Panc1 (cell line): ENCODE results near the genes AK5 and IFI44L.

- RRBS, 2 experiments: 61 to 65% methylated on average over 2 of the region's 4 CpGs
These were observed 91.4 kb downstream of the ST6GALNAC5 start for GRCh38 chr1:76958499-76959203.

DNA sequence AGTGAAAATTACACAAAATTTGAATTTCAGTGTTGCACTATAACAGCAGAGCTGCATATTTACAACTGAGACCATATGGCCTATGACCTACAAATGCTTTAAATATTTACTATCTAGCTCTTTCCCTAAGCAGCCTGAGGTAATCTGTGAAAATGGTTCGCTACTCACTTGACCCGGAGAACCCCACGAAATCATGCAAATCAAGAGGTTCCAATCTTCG, 90.4 kb downstream of the PIGK start:
- RRBS, 2 experiments: no CpG with 5 or more reads among the region's 4 CpGs

DNA sequence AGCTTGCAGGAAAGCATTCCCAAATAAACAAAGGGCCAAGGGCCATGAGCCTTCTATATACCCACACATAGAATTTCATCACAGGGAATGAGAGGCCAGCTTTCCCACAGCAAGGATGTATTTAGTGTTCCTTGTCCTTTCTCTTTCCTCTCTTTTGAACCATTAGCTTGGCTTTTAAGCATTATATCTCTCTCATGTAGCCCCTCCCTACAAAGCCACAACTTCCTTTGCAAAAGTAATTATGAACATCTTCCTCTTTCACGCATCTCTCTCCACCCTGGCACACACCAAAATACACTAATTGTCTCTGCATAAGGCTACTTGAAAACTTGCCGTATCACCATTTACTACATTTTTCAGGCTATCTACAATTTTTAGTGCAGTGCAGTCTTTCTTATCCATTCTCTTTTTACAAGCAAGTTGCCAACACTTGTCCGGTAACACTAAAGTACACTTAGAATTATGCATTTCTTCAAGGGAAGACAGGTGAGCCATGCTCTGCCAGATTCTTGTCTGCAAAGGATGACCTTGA, 1.8 kb upstream of the AK5 start:
- RRBS, 2 experiments: no CpG with 5 or more reads among the region's 3 CpGs

DNA sequence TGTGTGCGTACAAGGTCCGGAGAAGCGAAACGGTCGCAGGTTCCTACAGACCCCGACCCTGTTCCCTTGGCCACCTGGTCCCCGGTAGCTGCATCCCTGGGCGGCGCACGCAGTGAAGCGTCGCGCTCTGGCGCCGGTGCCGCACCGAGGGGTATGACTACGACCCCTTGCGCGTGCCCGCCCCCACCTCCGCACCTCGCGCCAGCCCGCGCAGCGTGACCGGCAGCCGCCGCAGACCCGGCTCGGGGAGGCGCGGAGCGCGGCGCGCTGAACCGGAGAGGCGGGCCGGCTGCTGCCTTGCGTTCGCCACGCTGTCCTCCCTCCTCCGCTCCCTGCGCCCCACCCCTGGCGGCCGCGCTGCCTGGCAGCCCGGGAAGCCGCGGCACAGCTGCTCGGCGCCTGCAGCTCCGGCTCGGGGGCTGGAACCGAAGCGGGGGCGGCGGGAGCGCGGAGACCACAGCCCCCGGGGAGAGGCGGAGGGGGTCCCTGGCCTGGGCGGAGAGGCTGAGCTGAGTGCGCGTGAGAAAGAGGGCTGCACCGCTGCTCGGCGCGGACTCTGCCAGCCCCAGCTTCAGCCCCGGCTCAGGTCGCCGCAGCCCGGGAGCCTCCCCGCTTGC, at the start of gene AK5:
TSS of gene AK5 (plus strand) at position 348 of the 617 bp plus-strand sequence.
- RRBS, 2 experiments: 6 to 9% methylated on average over 56 to 62 of the region's 76 CpGs

DNA sequence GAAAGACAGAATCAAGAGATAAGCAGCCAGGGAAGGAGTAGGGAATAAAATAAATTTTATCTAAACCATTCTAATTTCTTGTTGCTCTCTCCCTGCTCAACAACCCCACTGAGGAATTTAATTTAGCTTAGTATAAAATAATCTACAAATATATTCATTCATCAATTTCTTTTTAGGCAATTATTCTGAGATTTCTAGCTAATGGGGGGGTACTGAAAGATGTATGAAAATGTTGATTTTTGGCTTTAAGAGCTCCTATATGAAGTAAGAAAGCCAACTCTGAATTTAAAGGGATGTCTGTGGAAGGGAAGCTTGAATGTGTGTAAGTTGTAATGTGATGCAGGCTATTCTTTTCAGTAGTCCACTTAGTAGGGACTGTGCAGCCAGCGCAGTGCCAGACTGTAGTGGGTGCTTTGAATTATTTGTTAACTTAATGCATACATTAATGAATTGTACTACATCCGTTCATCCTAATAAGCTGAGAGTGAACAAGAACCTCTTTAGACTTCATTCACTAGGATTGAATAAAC, 72.4 kb downstream of the AK5 start:
- RRBS, 2 experiments: no CpG with 5 or more reads among the region's 2 CpGs

DNA sequence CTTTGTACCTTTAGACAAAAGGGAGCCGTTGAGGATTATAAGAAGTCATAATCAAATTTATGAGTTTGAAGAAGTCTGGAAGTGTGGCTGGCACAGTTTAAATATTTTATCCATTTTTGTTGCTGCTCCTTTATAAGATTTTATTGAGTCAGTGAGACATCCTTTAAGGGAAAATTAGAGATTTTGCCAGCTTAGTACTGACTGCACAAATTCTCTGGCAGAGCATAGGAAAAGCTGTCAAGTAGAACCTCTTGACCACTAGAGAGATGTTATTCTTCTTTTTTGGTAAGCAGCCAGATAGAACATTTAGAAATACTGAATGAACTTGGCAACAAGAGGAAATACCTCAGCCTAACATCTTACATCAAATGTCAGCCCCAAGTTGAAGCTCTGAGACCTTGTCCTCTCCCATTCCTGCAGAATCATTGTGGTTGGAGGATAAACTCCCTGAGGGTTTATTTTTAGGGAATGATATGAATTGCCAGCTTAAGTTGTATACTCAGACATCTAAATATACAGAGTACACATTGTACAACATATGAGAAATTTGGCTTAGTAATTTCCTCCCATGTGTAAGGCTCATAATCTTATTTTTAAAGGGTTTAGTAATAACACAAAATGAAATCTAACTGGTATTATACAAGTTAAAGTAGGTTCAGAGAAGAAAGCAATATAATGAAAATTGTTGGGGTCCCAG, 53.5 kb downstream of the MIGA1 start:
- RRBS, 2 experiments: no CpG with 5 or more reads among the region's 1 CpG

GRCh38 chr1:77942794-77943167, 36.1 kb downstream of the FUBP1 start:
- RRBS, 2 experiments: no CpG with 5 or more reads among the region's 2 CpGs

DNA sequence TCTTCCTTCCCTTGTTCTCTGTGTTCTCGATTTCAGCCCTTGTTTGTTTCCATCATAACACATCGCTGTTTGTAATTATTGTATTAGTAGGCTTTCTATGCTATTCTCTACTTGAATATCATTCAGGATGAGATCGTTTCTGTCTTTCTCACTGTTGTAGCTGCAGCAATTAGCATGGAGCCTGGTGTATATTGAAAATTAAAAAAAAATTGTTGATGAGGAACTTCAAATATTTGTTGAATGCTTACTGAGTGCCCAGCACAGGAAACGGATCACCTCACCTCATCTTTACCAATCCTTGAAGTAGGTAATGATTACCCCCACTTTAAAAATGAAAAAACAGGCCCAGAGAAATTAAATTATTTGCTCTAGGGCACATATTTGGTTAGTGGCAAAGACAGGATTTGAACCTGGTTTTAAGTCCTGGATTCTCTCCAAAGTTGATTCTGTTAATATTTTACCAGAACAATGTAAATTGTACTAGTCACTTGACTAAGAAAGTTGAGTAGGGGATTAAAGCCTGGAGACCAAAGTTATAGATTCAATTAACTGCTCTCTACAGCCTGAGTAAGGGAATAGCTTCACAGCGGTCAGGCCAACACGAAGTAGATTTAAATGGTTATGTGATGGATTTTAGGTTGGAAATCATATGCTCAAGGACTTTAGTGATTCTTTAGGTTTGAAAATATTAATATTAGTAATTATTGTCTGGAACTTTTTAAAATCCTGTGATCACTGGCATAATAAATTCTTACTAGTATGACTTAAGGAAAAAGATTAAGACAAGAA, 97.9 kb downstream of the GIPC2 start:
- RRBS, 2 experiments: no CpG with 5 or more reads among the region's 6 CpGs

DNA sequence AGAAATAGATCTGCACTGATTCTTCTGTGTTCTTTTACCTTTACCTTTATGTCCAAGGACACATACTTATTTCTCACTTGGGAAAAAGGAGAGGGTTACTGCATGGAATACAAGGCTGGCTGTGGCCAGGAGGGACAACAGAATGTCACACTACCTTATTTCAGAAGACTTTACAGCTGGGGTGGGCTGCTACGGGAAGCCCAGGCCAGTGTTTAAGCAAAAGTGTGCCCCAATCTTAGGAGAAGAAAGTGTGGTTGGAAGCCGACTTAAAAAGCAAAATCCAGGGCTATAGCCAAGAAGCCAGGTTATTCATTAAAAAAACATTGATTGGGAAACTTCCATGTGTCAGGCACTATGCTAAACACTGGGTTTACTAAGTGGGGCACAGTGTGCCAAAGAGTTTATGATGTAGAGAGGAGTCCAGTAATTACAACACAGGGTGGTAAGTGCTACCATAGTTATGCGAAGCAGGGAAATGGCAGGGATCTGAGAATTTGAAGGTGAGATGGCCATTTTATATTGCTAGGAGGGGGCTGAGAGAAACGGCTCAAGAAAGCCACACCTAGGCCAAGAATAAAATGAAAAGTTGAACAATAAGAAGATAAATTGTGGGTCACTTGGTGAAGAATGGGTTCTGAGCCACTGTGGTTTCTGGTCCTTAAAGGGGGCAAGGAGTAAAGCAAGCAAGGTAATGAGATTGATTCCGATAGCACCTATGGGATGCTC, 177.6 kb downstream of the GIPC2 start:
- RRBS, 2 experiments: no CpG with 5 or more reads among the region's 5 CpGs

GRCh38 chr1:78619414-78620692, at the start of gene IFI44L:
TSS of gene IFI44L (plus strand) at chr1:78620448.
- RRBS, 2 experiments: no CpG with 5 or more reads among the region's 14 CpGs

GRCh38 chr1:78642046-78642697, 7.5 kb upstream of the IFI44 start:
- RRBS, 2 experiments: no CpG with 5 or more reads among the region's 3 CpGs

DNA sequence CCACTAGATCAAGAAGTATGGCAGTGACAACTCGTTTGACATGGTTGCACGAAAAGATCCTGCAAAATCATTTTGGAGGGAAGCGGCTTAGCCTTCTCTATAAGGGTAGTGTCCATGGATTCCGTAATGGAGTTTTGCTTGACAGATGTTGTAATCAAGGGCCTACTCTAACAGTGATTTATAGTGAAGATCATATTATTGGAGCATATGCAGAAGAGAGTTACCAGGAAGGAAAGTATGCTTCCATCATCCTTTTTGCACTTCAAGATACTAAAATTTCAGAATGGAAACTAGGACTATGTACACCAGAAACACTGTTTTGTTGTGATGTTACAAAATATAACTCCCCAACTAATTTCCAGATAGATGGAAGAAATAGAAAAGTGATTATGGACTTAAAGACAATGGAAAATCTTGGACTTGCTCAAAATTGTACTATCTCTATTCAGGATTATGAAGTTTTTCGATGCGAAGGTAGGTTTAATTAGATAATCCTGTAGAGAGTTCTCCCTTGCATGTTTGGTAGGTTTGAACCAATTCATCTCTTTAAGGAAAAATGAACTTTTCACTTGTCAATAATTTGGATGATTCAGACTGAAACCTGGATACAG, 653 bp downstream of the IFI44 start:
- RRBS, 2 experiments: no CpG with 5 or more reads among the region's 6 CpGs

DNA sequence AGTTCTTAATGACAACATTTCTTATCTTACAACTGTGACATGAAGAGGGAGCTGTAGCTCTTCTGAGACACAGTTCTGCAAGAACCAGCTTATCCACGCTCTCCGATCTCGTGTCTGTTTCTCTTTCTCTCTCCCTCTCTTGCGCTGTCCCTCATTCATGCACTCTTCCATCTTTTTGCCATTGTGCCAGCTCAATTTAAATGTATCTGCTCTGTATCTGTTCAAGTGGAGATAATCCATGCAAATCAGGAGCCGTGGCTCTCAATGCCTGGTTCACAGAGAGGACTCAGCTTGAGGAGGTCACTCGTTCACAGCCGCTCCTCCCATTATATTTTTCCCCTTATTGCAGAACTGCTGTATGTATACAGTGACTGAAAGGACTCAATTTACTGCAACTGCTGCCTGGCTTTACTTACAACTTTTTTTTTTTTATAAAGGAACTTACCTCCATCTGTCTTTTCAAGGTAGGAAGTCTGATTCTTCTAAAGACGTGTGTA, 494.6 kb upstream of the ADGRL2 start:
- RRBS, 2 experiments: no CpG with 5 or more reads among the region's 8 CpGs

DNA sequence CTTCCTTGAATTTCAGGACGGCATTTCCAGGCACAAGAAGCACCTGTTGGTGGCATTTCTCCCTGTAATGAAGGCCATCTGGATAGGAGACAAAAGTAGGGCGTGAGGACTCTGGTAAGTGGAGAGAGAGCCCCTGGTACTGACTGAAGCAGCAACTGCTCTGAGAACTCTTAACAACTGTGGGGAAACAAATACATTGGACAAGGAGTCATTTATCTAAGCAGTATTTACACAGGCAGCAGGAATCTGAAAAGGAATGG, 361.7 kb downstream of the ADGRL2 start:
- RRBS, 2 experiments: no CpG with 5 or more reads among the region's 2 CpGs

DNA sequence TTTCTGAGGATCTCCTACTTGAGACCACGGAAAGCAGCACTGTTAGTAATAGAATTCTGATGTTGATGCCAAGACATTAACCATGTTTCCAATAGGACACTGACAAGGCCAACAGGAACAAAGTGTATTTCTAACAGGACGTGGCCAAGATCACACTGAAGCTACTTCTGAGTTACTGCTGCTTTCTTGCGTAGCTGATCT, 848.4 kb downstream of the TTLL7 start:
- RRBS, 2 experiments: no CpG with 5 or more reads among the region's 3 CpGs

DNA sequence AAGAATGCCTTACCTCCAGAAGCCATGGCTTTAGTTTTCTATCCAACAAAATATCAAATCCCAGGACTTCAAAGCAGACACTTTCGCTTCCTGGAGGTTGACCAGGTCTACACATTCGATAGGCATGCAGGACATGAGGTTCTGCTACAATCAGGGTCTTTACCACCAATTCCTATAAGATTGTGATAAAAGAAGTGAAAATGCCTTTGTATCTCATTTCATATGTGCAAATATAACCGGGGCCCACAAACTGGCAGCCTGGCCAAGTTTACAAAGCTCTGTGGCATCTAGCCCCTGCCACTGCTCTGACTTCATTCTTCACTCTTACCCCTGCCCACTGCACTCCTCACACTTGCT, 65.4 kb downstream of the TTLL7 start:
- RRBS, 2 experiments: no CpG with 5 or more reads among the region's 3 CpGs

DNA sequence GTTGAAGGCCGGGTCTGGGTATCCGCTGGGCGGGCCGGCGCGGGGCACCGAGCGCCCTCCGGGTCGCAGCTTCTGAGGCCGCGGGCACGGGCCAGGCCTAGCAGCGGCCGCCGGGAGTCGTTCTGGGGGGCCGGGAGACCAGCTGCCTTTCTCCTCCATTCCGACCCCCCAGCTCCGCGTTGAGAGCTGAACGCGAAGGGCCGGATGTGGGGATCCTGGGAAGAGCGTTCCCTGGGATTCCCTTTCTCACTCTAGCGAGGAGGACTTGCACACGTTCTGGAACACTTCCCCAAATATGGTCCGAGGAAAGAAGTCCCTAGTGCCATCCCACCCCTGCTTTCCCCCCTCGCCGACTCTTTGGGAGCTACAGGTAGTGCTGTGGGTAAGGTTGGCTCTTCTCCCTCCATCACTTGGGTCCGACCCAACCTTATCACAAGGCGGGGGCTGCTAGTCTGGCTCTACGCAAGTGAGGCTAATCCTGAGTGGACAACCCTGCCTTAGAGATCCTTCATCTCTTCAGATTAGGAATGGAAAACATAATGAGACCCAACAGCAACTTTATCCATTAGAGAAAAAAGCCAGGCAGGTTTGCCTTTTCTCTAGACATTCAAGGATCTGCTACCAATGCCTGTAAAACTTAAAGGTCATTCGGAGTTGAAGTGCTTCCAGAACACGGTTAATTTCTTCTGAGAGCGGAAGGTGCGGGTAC, 65.5 kb upstream of the PRKACB start:
- RRBS, 2 experiments: 1 to 6% methylated on average over 15 of the region's 37 CpGs

- RRBS, 2 experiments: no CpG with 5 or more reads among the region's 3 CpGs
These were observed 38.0 kb upstream of the PRKACB start for GRCh38 chr1:84105838-84106650.

- RRBS, 2 experiments: no CpG with 5 or more reads among the region's 5 CpGs
These were observed 30.0 kb upstream of the SAMD13 start for GRCh38 chr1:84271415-84272048.